Smooth muscle cell (in vitro differentiated cells): ENCODE measurements around a stretch of chr10.

DNA sequence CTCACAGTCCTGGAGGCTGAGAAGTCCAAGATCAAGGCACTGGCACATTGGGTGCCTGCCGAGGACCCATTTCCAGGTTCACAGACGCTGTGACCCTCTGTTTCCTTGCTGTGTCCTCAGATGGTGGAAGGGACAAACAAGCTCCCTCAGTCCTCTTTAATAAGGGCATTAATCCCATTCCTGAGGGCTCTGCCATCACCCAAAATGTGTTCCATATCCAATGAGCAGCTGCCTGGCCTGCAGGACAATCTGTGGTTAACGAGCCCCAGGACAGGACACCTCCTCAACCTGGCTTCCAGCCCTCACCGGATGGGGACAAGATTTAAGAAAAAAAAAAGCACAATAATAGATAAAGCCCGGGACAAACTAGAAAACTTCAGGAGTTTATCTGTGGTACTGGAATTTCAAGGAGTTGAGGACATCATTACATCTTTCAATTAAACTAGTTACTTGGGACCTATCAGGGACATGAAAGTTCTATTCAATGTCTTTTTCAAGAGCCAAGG lies 67.4 kb downstream of the ITGB1 start:
- RAMPAGE, long total RNA, result no peak

DNA sequence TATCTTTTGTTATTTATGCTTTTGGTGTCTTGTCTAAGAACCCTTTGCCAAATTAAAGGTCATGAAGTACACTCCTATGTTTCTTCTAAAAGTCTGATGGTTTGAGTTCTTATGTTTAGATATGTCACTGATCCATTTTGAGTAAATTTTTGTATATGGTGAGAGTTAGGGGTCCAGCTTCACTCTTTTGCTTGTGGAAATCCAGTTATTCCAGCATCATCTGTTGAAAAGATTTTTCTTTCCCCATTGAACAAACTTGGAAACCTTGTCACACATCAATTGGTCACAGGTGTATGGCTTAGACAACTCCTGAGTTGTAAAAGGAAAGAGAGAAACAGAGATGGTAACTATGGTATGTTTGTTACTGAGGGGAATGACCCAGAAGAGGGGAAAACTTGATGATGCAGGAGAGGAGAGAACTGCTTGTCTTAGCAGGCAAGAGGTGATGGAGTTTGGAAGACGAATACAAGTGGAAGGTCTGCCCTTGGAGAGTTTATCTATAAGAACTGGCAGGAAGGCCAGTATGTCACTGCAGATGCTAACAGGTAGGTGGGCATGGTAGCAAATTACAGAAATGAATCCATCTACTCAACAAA lies 61.6 kb downstream of the ITGB1 start:
- RAMPAGE, long total RNA, result no peak

GRCh38 chr10:32957148-32957818 lies 747 bp downstream of the ITGB1 start:
- RAMPAGE, long total RNA, result no peak

- RAMPAGE, long total RNA, result no peak
Measured at GRCh38 chr10:32959039-32959646, 1.1 kb upstream of the ITGB1 start.

GRCh38 chr10:33005079-33006292 lies 47.5 kb upstream of the ITGB1 start:
- RAMPAGE, long total RNA, result no peak

GRCh38 chr10:33133922-33134784 lies 176.1 kb upstream of the ITGB1 start:
- RAMPAGE, long total RNA, result no peak

GRCh38 chr10:34642362-34643150 lies 172.5 kb downstream of the PARD3 start:
- RAMPAGE, long total RNA, result no peak

- RAMPAGE, long total RNA, result no peak
Measured at GRCh38 chr10:35208463-35208752, 81.8 kb downstream of the CREM start.

- RAMPAGE, long total RNA, result no peak
Measured at GRCh38 chr10:35246747-35247239, 89.5 kb upstream of the CCNY start.

- RAMPAGE, long total RNA, result no peak
Measured at GRCh38 chr10:35306840-35307631, 29.3 kb upstream of the CCNY start.

DNA sequence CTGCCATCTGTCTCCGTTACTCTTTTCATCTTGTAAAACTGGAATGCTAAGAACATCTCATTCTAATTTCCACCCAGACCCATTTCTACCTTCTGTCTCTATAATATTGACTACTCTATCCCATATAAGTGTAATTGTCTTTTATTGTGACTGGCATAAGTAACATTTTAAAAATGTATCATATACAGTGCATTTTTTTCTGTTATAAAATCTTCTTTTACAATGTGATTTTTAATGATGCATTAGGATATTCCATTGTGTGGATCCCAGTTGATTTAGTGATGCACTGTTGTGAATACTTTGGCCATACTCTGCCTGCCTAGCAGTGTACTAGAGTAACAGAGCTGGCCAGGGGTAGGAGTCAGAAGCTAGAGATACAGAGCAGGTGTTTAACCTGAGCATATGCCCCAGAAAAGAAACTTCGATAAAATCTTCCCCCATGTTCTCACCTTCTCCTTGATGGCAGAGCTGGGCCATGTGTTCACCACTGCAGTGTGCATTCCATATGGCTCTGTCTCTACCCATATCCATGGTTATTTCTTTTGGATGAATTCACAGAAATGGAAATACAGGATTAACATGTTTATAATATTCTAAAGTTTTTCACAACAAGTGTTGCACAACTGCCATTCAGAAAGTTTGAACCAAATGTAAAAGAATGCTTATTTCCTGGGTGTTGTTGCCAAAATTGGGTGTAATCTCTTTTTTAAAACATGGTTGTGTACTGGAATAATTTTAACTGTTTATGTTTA lies 20.3 kb upstream of the CCNY start:
- RAMPAGE, long total RNA, result no peak

- RAMPAGE, long total RNA, result no peak
Measured at GRCh38 chr10:35368837-35369593, 32.7 kb downstream of the CCNY start.

DNA sequence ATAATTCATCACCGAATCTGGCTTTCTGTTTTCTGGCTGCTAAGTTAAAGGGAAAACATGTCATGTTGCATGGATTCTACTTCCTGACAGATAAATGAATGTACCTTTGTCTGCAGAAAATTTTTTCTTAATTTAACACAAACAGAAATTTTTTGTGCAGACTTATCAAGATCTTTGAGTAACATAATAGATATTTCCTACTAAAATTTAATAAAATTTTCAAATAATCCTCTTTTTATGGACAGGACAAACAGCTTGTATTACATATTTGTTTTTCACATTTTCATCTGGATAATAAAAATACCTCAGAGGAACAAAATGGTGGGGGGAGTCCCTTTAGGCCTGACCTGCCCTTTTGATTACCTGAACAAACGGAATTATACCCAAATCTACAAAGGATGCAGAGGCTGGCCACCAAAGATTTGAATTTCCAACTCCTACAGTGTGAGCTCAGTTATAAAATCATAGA lies 636.9 kb upstream of the FZD8 start:
- RAMPAGE, long total RNA, result no peak

DNA sequence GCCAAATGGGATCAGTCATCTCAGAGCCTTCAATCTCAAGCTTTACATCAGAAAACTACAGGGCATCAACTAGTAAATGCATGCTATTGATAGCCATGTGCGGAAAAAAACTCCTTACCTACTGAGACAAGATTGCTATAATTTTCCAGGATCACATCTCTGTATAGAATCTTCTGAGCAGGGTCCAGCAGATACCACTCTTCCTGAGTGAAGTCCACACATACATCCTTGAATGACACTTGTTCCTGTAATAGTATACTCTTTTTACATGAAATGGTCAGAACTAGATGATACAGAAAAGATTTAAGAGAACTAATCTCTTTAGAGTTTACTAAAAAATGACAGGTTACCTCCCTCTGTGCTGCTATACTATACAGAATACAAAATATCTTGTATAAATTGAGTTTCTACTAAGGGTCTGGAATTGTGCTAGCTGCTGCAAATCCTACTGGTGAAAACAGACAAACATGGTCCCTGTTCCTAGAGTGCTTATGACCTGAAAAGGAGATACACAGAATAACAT lies 19.5 kb downstream of the ZNF248 start:
- RAMPAGE, long total RNA, result no peak

- RAMPAGE, long total RNA, result no peak
Measured at GRCh38 chr10:38157100-38157718, 63.1 kb downstream of the ZNF37A start.

DNA sequence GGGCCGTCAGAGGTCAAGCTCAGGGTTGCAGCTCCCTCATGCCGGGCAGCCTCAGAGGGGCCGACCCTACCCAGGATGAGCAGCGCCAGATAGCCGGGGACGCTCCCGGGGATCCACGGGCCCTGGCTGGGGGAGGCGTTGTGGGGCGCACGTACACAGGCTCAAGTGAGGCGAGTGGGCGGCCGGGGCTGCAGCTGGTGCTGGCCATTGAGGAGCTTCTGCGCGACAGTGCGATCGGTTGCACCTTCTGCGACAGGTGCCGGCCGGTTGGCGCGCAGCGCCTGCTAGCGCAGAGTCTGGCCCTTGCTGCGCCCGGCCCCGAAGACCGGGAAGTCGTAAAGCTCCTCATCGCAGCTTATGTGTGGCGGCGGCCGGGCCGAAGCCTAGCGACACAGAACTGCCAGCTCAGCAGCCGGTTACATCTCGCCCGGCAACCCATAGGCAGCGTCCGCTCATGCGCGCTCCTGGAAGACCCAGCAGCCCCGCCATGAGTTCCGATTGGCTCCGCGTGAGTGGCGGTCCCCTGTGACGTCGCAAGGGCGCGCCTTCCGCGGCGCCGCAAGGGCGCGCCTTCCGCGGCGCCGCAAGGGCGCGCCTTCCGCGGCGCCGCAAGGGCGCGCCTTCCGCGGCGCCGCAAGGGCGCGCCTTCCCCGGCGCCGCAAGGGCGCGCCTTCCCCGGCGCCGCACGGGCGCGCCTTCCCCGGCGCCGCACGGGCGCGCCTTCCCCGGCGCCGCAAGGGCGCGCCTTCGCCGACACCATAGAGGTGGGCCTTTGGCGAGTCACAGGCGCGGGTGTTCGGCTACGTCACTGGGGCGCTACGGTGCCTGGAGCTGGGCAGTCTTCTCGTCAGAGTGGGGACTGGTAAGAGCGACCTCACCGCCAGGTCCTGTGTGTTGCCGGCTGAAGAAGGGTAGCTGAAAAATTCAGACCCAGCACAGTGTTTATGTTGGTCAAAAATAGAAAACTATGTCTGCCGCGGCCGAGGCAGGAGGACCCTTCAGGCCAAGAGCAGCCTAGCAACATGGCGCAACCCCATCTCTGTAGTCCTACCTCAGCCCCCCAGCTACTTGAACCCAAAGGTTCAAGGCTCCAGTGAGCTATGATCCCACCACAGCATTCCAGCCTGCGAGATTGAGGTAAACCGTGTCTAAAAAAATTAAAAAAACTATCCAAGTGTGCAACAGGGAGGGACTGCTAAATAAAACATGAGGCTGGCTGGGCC lies 308.7 kb downstream of the ZNF37A start:
- RAMPAGE, long total RNA, result no peak

DNA sequence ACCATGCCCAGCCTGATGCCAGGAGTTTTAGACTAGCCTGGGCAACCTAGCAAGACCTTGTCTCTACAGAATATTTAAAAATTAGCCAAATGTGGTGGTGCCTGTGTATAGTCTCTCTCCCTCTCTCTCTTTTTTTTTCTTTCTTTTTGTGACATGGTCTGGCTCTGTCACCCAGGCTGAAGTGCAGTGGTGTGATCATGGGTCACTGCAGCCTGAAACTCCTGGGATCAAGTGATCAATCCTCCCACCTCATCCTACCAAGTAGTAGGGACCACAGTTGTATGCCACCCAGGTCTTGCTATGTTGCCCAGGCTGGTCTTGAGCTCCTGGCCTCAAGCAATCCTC lies 340.3 kb downstream of the ZNF37A start:
- RAMPAGE, long total RNA, result no peak

GRCh38 chr10:42646860-42647549 lies 8.6 kb upstream of the ZNF33B start:
- RAMPAGE, long total RNA, result no peak

GRCh38 chr10:42796225-42797467 lies 14.1 kb downstream of the BMS1 start:
- RAMPAGE, long total RNA, result no peak

DNA sequence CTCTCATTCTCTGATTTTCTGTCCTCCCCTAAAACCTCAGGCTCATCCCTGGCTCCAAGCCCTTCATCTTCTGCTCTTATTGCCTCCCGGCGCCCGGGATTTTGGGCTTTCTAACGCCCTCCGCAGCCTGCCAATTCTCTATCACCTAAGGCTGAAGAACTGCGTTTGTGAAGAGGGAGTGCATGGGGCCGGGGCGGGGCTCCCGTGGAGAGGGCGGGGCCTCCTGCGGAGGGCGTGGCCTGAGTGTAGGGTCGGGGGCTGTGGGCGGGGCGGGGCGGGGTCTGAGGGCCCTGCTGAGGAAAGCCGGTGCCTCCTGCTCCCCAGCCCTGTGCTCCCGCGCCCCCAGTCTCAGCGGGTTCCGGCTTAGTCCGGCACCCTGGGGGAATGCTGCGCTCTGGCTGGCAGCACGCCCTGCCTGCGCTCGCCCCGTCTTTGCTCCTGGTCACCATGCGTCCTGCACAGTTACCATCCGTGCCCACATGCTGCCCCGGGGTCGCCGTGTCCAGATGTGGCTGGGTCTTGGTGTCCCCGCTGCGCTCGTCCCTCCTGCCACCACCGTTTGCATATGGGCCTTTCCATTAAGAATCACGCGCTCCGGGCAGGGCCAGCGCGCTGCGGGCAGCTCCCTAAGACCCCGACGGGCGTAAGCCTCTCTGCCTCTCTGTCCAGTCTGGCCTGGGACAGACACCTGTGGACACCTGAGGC lies 144.1 kb upstream of the RET start:
- RAMPAGE, long total RNA, result no peak